SJSA1 (cell line): Measurements from ENCODE around the genes NACAD, IGFBP1 and IGFBP3.

GRCh38 chr7:44639589-44640312 lies 33.3 kb downstream of the OGDH start:
- RAMPAGE, long total RNA, result no peak

DNA sequence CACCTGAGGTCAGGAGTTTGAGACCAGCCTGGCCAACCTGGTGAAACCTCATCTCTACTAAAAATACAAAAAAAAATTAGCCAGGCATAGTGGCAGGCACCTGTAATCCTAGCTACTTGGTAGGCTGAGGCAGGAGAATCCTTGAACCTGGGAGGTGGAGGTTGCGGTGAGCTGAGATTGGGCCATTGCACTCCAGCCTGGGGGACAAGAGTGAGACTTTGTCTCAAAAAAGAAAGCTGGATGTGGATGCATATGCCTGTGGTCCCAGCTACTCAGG lies 7.5 kb downstream of the PPIA start:
- RAMPAGE, long total RNA, result no peak

DNA sequence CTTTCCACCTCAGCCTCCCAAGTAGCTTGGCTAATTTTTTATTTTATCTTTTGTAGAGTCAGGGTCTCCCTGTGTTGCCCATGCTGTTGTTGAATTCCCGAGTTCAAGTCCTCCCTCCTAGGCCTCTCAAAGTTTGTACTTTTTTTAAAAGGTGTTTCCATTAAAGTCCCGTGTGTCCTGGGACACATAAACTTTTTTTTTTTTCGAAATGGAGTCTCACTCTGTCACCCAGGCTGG lies 24.3 kb downstream of the PPIA start:
- RAMPAGE, long total RNA, result no peak

GRCh38 chr7:44823051-44824008 lies 24.6 kb downstream of the H2AZ2 start:
- RAMPAGE, long total RNA, result no peak

DNA sequence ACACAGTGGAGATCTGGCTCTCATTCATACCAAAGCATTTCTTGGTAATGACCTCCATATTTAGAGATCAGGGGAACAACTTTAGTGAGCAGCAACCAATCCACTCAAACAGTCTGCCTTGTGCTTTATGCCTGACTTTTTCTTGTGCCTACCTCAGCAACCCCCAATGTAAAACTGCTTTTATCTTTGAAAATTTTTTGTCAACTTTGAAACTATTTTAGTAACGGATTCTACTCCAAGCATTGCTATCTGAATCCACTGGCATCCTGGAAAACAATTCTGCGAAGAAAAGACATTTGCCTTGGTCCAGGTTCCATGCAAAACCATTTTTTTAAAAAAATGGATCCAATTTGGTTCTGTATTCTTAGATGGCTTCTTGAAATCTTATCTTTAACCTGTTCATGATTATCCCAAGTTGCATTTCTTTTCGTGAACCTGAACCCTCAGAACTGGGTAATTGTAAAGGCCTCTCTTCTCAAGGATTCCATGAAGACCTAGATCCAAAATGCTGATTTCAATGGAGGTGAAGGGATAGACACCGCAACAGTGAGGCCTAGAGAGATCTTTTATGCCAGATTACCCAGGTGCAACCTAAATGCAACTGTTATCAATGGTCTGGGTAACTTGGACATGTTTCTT lies 1.8 kb downstream of the PURB start:
- RAMPAGE, long total RNA, result no peak

DNA sequence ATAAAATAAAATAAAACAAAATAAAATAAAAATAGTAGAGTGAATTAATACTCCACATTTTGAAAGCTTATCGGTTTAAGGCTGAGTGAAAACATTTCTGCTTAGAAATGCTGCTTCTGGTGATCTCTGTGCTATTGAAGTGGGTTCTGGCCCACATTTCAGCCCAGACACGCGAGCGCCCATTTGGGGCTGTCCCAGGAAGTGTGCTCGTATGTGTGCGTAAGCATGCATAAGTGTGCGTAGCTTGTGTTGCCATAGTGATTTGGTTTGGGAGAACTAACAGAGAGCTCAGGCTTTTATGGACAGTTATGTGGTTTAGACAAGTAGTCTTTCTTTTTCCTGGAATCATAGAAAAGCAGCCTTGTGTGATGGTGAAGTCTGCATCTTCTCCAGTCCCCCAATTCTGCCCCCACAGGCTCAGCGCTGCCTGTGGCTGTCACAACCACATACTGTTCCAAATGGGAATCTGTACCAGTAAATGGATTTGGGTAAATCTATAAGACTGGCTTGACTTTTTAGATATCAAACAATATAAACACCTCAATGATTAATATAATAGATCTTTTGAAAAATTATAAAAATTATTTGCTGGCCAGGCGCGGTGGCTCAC lies 29.8 kb upstream of the PURB start:
- RAMPAGE, long total RNA, result no peak

DNA sequence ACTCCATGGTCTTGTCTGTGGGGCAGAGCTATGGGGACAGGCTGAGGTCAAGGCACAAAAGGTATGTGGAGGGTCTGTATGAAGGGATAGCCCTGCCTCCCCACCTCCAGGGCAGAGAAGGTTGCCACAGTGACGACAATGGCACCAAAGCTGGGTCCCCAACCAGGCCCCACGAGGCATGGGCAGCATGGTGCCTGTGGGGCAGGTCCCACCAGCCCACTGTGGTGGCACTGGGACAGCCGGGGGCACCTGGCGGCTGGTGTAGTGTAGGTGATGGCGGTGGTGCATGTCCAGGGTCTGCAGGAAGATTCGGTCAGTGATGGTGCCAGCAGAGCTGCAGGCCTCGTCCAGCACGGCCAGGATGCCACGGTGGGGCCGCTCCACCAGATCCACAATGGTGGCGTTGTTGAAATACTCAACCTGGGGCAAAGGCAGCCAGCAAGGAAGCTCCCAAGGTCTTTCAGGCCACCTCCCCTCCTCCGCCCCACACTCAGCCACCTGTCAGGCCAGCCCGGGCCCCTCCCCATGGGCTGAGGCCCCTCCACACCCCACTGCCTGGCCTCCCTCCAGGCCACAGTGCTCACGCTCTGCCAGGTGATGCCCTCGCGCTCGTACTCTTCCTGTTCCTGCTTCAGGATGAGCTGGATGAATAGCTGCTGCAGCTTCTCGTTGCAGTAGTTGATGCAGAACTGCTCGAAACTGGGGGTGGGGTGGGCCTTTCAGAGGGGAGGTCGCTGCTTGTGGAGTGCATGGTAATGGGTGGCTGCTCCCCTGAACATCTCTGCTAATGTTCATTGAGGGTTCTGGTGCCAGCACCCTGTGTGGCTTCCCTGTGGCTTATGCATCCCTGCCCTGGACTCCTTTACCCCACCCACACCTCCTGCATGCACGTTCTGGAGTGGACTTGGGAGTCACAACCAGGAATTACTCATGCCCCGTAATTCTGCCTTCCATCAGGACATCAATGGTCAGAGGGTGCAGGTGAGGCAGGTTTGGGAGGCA lies 9.1 kb downstream of the MYO1G start:
- RAMPAGE, long total RNA, result no peak

- RAMPAGE, long total RNA, result no peak
Measured at GRCh38 chr7:44979573-44980154, 849 bp upstream of the MYO1G start.

- RAMPAGE, long total RNA, result no peak
Measured at GRCh38 chr7:44999301-45000059, 521 bp upstream of the CCM2 start.

GRCh38 chr7:45088457-45089919 lies at the start of gene NACAD:
NACAD (minus strand) TSS chr7:45088969.
- RAMPAGE, long total RNA, result no peak

GRCh38 chr7:45098973-45099767 lies 10.4 kb upstream of the NACAD start:
- RAMPAGE, long total RNA, result no peak

GRCh38 chr7:45241106-45241665 lies 83.6 kb downstream of the RAMP3 start:
- RAMPAGE, long total RNA, result no peak

DNA sequence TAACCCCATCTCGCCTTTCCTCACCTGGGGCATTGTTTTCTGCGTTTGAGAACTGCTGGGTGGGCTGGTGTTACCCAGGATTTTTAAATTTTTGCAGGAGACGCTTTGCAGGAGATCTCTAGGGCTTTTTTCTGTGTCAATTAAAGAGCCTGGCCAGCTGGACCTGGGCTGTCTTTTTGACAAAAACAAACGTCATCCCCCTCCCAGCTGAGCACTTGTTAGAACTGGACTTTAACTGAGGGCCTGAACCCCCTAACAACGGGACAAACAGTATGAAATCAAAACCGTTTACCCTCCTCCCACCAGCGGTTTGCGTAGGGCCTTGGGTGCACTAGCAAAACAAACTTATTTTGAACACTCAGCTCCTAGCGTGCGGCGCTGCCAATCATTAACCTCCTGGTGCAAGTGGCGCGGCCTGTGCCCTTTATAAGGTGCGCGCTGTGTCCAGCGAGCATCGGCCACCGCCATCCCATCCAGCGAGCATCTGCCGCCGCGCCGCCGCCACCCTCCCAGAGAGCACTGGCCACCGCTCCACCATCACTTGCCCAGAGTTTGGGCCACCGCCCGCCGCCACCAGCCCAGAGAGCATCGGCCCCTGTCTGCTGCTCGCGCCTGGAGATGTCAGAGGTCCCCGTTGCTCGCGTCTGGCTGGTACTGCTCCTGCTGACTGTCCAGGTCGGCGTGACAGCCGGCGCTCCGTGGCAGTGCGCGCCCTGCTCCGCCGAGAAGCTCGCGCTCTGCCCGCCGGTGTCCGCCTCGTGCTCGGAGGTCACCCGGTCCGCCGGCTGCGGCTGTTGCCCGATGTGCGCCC lies at the start of gene IGFBP1:
IGFBP1 (plus strand) TSS at position 454 of the 811 bp plus-strand sequence.
- RAMPAGE, long total RNA, result no peak

GRCh38 chr7:45920479-45921621 lies at the start of gene IGFBP3:
IGFBP3 (minus strand) TSS chr7:45921272.
- RAMPAGE, long total RNA, result no peak

DNA sequence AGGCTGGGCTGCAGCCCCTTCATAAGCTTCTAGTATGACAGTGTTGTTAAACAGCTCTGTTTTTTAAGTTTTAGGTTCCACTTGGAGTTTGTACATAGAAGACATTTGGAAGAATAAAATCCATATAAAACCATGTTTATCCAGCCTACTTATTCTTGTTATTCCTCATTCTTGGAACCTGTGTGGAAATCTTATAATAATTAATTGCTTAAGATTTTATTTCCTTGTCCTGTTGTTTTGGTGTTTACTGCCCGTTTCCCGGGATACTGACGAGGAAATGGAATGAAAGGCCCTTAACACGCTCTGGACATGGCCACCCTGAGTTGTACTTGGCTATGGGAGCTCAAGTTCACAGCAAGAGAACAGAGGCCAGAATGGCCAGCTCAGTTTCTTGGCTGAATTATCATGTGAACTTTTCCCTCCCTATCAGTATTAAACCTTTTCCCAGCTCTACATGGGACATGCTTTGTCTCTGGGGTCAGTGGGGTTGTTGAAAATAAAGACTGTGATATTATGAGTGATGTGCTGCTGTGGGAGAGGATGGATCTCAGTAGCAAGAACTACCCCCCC lies 86.9 kb upstream of the IGFBP3 start:
- RAMPAGE, long total RNA, result no peak

- RAMPAGE, long total RNA, result no peak
Measured at GRCh38 chr7:46215722-46216720, 294.9 kb upstream of the IGFBP3 start.

- RAMPAGE, long total RNA, result no peak
Measured at GRCh38 chr7:46220152-46220634, 299.1 kb upstream of the IGFBP3 start.

DNA sequence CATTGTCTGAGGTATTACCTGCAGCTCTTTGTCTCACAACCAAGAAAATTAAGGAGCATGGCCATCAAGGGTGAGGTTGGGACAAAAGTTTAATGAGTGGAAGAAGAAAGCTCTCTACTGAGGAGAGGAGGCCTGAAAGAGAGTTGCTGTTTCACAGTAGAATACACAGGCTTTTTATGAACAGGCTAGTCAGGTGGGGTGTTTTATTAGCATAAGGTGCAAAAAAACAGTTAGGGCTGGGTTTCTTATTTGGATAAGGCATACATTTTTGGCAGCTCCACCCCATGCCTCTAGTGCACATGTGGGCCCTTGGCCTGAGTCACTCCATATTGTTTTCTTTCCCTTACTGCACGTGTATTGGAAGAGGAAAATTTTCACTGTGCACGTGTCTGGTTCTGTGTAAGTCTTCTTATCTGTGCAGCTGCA lies 540.1 kb upstream of the IGFBP3 start:
- RAMPAGE, long total RNA, result no peak

- RAMPAGE, long total RNA, result no peak
Measured at GRCh38 chr7:46583432-46584134, 662.5 kb upstream of the IGFBP3 start.

DNA sequence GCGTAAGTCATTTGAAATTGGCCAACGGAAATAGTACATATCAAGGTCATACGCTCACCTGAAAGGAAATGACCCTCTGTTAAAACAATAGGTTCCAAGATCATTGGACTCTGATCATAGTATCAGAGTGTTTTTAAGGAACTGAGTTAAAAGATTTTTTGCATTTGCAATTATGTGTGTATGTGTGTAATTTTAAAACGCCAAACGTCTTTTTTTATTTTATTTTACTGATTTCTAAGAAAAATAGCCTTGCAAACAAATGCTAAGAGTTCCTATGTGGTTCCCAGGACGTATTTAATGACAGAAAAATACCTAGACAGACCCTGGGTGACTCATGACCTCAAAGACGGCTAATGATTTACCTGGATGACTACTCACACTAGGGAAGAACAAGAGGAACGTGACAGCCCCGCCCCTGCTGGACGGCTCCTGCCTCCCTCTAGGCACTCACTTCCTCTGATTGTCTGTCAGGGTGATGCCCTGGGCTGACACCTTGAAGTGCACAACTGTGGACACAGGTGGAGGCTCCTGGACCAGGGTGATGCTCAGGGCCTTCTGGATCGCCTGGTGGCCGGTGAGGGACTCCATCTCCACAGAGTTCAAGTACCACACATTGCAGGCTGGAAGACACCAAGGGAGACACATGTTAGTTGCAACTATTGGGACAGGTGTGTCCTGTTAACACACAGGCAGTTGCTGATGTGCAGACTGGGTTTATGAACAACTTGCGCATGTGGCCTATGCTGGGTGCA lies 298.5 kb downstream of the TNS3 start:
- RAMPAGE, long total RNA, result no peak